Osteoblast (primary cell): ENCODE measurements around a stretch of chr22.

DNA sequence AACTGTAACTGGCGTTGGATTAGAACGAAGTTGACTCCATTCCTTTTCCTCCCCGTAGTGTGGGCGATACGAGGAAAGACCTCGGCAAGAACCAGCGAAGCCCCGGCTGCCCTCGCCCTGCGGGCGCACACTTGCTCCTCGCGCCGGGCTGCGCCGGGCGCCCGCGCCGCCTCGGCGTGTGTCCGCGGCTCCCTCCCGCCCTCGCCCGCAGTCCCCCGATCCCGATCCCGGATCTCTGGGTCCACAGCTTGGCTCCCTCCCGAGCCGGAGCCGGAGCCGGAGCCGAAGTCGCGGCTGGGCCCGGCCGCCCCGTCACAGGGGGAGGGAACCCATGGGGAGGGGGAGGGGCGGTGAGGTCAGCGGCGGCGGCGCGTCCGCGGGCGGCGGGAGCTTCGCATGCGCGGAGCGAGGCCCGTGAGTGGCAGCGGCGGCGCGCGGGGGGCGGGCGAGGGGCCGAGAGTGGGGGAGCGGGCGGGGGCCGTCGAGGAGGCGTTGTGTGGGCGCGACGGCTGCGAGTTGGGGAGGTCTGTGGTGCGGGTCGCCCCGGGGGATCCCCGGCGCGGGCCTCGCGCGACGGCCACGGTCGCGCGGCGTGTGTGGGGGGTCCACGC is 8.5 kb upstream of the CCT8L2 start:
- CAGE, long polyA plus RNA, result no peak
- RRBS, result 6% methylated on average over 13 of the region's 88 CpGs

- CAGE, long polyA plus RNA, result no peak
- RRBS, result 11% methylated on average over 9 of the region's 47 CpGs
Observed at GRCh38 chr22:17035854-17036698, 28.1 kb upstream of the GAB4 start.

DNA sequence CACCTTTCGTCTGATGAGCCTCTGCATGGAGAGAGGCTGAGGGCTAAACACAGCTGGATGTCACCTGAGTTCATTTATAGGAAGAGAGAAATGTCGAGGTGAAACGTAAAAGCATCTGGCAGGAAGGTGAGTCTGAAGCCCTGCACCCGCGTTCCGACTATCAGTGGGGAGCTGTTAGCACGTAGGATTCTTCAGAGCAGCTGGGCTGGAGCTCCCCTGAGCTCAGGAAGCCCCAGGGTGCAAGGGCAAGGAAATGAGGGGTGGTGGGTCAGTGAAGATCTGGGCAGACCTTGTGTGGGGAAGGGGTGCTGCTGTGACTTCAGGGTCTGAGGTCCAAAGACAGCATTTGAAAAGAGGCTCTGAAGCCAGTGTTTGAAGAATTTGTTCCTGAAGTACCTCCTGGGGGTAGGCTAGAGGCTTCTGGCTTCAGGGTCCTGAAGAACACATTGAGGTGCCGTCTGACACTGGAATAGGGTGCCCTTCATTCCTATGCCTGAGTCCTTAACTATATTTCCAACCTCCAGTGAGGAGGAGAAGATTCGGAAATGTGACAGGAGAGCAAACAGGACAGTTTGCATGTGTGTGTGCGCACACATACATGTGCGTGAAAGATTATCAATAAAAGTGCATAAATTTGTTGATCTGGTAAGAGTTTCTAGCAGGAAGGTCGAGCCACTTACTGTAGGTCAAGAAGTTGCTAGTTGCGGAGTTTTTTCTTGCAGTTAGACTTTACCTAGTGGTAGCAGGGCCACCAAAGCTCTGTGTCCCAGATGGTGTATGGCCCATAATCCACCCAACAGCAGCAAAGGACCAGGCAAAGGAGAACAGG is 9.8 kb downstream of the TMEM121B start:
- CAGE, long polyA plus RNA, result no peak
- RRBS, result no CpG with 5 or more reads among the region's 13 CpGs

DNA sequence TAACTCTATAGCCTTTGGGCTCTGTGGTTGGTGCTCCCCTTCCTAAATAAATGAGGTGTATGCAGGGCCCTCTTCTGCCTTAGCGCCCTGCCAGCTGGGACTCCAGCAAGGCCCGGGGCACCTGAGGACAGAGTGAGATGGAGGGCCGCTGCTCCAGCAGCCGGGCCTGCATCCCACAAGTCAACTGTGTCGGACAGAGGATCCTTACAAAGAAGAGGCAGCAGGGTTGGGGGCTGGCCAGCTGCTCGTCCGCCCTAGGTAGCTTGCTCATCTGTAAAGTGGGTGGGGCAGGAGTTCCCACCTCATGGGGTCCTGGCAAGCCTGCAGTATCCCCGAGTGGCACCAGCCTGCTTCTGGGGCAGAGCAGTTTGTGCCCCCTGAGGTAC is 7.6 kb downstream of the TMEM121B start:
- CAGE, long polyA plus RNA, result no peak
- RRBS, result 50% methylated on average over 3 of the region's 8 CpGs

DNA sequence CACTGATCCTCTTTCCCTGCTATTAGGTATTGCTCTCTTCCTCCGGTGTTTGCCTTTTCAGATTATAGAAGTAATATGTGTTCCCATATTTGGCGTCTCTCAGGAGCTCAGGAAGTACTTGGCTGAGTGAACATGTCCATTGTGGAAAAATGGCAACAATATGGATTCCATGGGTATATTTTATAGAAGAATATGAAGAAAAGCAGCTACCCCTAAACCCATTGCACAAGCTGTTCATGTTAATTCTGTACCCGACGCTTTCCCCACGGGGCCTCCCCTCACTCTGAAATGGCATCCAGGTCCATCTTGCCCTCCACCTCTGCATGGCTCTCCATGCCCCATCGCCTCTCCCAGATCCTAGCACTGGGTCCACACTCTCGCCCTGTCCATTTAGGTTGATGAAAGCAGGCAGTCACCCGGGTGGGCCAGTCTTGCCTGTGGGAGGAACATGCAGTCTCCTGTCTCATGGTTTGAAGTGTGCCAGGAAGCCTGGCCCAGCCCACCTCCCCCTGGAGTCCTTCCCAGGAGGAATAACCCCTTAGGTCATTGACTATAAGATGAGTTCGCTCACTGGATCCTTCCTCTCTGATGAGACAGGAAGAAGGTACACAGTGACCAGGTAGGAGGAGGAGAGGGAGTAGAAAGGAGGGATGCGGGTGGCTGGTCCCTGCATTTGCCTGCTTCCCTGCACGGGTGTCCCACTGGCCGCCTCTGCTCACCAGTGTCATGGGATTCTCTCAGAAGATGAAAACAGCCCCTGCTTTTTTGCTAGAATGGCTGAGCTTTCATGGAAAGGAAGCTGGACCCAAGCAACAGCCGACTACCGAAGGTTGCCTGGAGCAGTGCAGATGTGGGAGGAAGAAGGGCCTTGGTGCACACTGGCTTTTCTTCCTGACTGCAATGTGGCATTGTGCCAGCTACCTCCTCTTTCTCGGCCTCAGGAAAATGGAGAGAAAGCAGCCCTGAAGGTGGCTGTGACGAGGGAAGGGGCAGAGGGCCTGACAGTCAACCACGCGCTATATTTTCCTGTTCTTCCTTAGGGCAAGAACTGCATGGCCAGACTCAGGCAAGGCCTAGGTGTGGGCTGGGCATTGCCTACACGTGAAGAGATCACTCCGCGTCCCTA is 6.8 kb downstream of the TMEM121B start:
- CAGE, long polyA plus RNA, result no peak
- RRBS, result no CpG with 5 or more reads among the region's 21 CpGs

DNA sequence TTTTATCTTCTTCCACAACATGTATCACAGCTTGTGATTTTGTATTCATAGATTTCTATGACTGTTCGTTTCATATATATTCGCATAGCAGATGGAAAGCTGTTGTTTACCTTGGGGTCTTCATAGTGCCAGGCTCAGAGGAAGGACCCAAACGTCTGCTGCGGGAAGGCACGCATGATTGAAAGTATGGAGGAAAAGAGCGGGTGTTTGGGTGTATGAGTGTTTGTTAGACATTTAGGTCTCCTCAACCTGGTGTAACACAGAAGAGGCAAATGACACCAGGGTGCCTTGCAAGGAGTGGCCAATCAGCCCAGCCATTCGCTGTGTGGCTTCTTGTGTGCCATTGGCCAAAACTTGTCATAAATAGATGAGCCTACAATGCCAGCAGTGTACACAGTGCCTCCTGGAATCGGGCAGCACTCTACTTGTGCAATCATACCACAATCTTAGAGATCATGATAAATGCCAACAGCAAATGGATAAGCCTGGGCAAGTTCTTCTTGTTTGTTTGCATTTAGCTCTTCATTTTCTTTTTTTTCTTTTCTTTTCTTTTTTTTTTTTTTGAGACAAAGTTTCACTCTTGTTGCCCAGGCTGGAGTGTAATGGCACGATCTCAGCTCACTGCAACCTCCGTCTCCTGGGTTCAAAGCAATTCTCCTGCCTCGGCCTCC is 11.0 kb upstream of the ADA2 start:
- CAGE, long polyA plus RNA, result no peak
- RRBS, result no CpG with 5 or more reads among the region's 11 CpGs

GRCh38 chr22:17241916-17242630 is 22.8 kb upstream of the ADA2 start:
- CAGE, long polyA plus RNA, result no peak
- RRBS, result no CpG with 5 or more reads among the region's 7 CpGs

DNA sequence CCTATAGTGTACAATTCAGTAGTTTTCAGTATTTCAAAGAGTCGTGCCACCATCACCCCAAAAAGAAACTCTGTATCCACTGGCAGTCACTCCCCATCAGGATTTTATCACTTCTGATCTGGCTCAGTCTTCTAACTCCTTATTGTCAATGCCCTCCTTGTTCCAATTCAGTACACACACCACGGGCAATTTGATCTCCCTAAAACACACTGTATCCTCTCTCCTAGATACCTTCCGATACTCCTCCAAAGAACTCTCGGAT is 751 bp upstream of the BCL2L13 start:
- CAGE, long polyA plus RNA, result no peak
- RRBS, result no CpG with 5 or more reads among the region's 4 CpGs

DNA sequence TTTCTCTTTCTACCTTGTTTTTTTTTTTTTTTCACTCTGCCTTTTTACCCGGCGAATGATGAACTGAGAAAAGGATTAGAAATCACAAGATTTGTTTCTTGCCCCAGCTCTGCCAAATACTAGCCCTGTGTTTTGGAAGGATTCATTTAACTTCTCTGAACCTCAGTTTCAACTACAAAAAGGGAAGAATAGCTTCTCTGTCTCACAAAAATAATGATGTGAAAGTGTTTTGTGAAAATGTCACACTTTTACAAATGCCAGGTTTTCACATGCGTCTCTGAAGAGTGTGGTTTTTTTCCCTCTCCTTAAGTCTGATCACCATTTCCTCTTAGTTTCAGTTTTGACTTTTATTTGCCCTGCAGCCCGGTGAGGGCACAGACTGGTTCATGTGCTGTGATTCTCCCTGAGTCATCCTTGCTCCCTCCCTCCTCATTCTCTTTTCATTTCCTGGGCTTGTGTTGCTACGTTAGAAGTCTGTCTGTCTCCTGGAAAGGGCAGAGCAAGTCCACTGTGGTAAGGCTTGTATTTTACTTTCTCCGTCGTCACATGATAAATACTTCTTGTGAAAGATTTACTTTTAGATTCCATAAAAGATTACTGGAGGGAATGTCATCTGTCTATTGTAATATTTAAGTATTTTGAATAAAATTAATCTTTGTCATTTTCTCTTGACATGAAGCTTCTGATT is 67.8 kb downstream of the BID start:
- CAGE, long polyA plus RNA, result start-site peak on the plus strand centred at position 473 of the sequence, 39 bp wide, 1,186 and 1,174 reads in 2 replicates
- RRBS, result no CpG with 5 or more reads among the region's 7 CpGs

- CAGE, long polyA plus RNA, result no peak
- RRBS, result no CpG with 5 or more reads among the region's 21 CpGs
Observed at GRCh38 chr22:17779102-17779950, 5.1 kb upstream of the BID start.

DNA sequence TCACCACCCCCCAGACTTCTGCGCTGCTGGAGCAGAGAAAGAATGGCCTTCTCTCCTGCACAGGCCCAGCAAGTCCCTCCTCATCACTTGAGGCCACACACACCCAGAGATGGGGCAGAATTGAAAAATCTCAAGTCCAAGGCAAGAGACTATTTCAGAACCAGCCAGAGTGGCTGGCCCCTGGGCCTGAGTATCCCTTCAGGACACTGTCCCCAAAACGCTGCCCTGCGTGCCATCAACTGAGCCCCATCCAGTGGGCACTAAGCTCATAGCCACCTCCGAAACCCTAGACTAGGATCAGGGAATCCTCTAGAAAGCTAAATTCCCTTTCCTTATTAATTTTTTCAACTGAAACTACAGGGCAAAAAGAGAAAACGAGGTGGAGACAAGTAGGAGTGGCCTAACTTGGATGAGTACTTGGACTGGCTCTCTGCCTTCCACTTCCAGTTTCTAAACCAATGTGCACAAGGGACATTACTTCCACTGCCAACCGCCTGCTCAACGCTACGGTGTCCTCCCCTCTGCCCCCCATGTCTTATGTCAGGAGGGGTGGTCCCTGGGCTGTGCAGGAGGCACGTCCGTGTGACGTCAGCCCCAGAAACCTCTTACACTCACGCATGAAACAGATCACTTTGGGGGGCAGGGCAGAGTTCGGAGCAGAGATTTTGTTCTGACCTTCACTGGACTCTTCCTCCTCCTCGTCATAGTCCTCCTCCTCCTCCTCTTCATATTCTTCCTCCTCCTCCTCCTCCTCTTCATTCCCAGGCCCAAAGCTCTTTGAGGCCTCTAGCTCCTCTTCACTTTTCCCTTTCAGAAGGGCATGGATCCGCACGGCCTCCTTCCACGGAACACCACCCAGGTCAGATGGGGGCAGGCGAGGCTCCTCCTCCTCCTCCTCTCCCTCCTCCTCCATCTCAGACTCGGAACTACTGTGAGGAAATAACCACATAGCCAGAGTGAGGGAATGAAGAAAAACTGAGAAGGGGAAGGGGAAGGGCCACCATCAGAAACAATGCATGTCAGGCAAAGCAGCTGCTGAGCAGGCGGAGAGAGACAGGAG is 57.2 kb upstream of the BID start:
- CAGE, long polyA plus RNA, result no peak
- RRBS, result no CpG with 5 or more reads among the region's 20 CpGs

DNA sequence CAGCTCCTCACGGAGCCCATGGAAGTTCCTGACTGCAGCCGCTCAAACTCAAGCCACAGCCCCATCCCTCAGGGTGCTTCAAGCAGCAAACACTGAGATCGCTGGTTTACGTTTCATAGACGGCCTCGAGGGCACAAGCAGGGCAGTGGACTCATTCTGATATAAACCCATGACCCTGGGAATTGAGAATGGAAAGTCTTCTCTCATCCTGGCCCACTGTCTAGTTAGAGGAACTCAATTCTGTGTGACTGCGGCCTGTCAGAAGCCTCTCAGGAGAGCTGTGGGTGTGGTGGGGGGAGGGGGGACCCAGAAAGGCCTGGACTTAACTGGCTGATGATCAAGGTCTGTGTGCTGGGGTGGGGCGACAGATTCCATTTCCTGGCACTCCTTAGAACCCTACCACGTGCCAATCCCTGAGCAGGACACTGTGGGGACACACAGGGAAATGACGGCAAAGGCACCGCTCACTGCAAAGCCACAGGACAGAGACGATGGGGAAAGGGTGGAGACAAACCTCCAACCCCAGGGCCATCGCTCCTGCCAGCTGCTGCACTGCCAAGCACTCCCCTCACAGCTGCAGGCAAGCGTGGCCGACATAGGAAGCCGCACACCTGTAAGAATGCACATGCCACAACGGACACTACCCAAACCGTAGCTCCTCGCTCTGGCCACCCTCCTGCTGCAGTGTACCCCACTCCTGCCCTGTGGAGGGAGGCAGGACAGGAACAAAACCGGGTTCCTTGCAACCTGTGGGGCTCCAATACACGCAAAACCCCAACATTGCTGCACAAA is 58.4 kb upstream of the BID start:
- CAGE, long polyA plus RNA, result no peak
- RRBS, result no CpG with 5 or more reads among the region's 21 CpGs

GRCh38 chr22:17887021-17887753 is 112.9 kb upstream of the BID start:
- CAGE, long polyA plus RNA, result no peak
- RRBS, result no CpG with 5 or more reads among the region's 10 CpGs

- CAGE, long polyA plus RNA, result no peak
- RRBS, result no CpG with 5 or more reads among the region's 16 CpGs
Observed at GRCh38 chr22:17902425-17903065, 121.8 kb downstream of the MICAL3 start.

GRCh38 chr22:17943477-17944243 is 80.7 kb downstream of the MICAL3 start:
- CAGE, long polyA plus RNA, result no peak
- RRBS, result no CpG with 5 or more reads among the region's 6 CpGs

- CAGE, long polyA plus RNA, result no peak
- RRBS, result 2% methylated on average over 17 of the region's 44 CpGs
Observed at GRCh38 chr22:18023460-18024159, 751 bp downstream of the MICAL3 start.

DNA sequence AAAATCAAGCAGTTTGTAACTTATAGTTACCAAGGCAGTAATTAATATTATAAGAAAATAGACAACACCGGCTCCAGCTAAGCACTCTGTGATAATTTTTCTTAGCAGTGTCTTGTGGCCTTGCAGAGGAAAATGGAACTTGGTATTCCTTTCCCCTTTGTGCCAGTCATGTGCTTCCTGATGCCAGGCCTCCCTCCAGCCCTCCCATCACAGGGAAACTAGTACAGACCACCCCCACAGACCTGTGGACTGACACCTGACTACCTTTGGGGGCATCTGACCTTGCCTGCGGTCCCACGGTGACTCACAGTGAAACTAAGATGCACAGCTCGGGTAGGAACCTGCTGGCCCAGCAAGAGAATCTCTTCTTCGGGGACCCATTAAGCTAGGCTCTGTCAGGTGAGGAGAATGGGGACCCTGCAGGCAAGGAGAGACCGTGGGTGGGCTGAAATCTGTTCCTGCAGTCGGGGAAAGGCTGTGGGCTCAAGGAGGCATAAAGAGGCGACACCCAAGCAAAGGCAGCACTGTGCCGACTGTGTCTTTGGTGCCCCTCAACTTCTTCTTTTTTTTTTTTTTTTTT is 21.0 kb upstream of the PEX26 start:
- CAGE, long polyA plus RNA, result no peak
- RRBS, result no CpG with 5 or more reads among the region's 9 CpGs

GRCh38 chr22:18075942-18076829 is 1.6 kb upstream of the PEX26 start:
- CAGE, long polyA plus RNA, result no peak
- RRBS, result no CpG with 5 or more reads among the region's 13 CpGs

- CAGE, long polyA plus RNA, result no peak
- RRBS, result no CpG with 5 or more reads among the region's 35 CpGs
Observed at GRCh38 chr22:18091416-18092717, 14.1 kb downstream of the PEX26 start.

DNA sequence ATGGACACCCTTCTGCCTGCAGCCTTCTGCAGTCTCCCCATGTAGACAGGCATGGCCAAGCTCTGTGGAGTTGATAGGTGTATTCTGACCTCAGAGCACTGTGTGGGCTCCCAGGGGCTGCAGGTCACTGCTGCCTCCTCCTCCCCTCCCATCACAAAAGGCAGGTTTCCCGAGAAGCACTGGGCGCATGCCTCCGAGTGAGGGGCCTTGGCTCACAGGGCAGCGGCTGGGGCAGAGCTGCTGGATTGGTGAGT is 2.9 kb downstream of the TUBA8 start:
- CAGE, long polyA plus RNA, result no peak
- RRBS, result no CpG with 5 or more reads among the region's 4 CpGs